Hematopoietic multipotent progenitor cell (in vitro differentiated cells): ENCODE results near the gene PEX13.

DNA sequence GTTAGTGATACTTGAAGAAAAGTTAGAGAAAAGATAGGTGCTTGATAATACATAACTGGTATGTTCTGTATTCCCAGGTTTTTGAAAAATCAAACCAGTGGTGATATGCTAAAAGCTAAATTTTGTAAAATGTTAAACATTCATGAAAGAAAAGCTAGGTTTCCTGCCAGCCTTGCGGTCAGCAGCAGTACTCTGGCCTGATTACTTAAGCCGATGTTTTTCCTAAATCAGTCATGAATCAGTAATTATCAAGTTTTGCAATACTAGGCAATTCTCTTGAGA, 31.0 kb upstream of the EFEMP1 start:
- CAGE, long polyA plus RNA: no peak

DNA sequence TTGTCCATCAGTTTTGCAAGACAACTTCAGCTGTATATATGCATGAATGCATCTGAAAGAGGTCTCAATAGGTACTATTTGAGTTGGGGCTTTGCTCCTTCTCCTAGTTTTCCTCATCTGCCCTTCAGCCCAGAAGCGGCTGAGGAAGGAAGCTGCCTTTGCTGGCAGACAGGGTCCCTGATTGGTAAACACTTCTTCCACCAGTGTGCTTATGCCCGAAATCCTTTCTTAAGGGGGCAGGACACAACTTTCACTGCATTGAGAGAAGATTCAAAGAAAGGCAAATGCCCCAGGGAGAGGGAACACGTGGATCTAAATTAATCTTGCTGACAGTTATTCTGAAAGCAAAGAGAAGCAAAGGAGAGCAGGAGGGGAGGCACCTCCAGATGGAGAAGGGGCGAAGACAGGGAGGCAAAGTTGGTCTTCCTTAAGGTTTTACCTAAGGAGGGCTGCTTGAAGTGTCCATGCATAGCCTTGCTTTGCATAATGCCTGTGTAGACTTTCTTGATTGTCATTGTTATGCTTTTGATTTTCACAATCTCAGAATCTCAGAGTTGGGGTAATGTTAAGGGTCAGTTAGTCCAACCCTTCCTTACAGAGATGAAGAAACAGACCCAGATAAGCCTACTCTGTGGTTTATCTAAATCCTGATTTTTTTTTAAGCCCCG, 92.2 kb upstream of the EFEMP1 start:
- CAGE, long polyA plus RNA: no peak

GRCh38 chr2:56236146-56236514, 52.3 kb downstream of the CCDC85A start:
- CAGE, long polyA plus RNA: no peak

DNA sequence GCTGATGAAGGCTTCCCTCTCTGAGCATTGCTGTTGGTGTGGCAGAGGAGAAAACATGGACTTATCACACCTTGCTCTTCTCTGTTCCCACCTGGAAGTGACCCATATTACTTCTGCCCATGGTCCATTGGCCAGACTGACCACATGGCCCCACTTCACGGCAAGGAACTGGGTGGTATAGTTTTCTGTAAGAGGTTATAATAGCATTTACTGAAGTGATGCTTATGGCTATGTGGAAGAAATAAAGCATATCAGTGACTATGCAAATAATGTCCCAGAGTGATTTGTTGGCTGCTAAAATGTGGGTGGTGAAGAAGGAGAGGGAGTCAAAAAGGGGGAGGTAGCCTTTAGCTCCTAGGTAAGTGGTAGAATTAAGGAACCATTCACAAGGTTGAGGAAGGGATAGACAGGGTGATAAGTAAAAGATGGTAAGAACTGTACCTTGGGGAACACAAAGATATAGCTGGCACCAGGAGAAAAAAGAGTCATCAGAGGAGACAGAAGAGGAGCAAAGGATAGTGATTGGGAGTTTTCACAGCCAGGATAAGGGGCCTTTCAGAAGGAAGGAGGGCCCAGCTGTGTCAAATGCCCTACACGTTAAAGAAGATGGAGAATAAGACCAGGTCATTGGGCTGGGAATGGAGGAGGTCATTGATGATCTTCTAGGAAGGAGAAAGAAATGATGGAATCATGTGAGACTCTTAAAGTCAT, 71.4 kb downstream of the CCDC85A start:
- CAGE, long polyA plus RNA: no peak

DNA sequence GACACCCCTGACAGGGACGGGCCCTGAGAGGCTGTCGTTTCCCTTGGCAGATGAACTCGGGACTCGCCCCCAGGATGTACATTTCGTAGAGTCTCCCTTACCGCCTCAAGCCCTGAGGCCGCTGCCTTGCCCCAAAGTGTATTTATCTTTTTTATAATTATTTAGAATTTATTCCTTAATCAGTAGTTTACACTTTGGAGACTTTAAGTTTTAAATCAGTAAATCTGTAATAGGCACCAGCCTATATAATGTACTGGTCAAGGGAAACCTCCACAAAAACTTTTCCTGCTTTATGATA, 738 bp downstream of the VRK2 start:
- CAGE, long polyA plus RNA: no peak

DNA sequence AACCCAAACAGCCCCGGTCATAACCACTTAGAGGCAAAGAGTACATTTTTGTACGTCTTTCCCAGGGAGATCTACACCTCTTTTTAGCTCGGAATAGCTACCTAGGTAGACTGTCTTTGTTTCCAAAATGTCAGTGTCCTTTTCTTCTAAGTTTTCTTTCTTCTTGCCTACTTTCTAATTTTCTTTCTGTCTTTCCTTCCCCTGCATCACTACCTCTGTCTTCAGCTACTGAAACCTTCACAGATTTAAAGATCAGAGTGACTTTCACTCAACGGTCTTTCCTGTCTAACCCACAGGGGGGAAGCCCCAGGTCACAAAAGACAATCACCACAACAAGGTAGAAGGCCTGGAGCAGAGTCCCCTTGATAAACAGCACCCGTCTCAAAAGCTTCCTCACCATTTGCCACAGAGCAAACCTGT, 665.5 kb downstream of the BCL11A start:
- CAGE, long polyA plus RNA: no peak

GRCh38 chr2:60054735-60055083, 498.7 kb downstream of the BCL11A start:
- CAGE, long polyA plus RNA: no peak

- CAGE, long polyA plus RNA: no peak
These were observed 469.5 kb downstream of the BCL11A start for GRCh38 chr2:60083870-60084438.

- CAGE, long polyA plus RNA: no peak
These were observed 237.1 kb downstream of the BCL11A start for GRCh38 chr2:60316275-60316757.

- CAGE, long polyA plus RNA: no peak
These were observed 201.7 kb downstream of the BCL11A start for GRCh38 chr2:60351621-60352322.

DNA sequence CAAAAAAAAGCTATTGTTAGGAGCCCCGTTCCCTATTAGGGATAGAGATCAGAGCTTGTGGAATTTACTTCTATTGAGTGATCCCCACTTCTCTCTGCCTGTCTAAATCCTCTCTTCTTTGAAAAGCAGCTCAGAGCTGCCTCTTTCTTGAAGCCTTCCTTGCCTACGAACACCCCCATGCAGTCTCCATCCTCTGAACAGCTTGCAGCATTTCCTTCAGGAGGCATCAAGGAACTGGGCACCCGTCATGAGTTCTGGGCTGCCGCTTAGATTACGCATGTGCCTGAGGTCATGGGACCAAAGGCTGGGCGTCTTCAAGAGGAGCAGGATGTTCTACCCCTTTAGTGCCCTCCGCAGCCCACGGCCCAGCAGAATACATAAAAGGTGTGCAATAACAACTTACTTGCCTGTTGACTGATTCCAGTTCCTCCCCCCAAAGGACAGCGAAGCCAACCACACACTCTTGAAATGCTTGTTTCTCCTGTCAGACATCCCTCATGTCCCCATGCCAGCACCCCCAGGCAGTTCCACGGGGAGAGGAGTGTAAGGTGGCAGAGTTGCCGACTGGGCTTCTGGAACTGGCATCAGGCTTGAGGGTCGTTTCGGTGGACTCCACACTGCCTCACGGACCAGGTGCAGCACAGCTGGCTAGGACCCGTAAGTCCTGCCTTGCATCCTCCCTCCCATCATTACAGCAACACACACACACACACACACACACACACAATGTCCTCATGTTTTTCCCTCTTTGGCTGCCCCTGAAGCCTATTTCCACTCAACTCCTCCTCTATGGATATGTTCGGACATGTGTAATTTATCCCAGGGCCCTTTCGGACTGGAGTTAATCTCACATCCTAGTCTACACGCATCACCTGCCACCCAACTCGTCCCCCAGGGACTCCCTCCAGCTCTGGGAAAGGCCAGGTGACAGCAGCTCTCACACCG, 200.9 kb downstream of the BCL11A start:
- CAGE, long polyA plus RNA: no peak

DNA sequence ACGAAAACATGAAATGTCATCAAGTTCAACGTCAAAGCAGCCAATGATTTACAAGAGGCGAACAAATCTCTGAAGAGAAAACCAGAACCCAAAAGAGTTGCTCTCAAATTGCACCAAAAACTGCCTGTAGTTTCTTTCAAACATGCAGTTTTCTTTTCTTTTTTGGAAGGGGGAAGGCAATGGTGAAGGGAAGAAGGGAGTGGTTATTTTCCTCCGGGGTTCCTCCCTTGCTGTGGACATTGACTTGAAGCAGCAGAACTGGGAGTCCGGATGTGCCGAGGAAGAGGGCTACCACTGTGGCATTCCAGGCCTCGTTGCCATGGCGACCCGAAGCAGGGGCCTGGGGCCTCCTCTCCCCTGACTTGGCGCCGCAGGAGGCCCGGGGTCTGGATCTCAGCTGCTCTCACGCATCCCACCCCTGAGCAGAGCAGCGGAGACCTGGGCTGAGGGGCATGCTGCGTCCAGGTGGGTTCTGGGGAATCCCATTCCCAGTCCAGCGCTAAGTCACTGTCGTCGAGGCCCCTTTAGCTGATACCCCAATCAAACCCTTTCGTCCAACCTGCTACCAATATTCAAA, 100.3 kb downstream of the BCL11A start:
- CAGE, long polyA plus RNA: no peak

- CAGE, long polyA plus RNA: no peak
These were observed 20.5 kb downstream of the BCL11A start for GRCh38 chr2:60533070-60533289.

DNA sequence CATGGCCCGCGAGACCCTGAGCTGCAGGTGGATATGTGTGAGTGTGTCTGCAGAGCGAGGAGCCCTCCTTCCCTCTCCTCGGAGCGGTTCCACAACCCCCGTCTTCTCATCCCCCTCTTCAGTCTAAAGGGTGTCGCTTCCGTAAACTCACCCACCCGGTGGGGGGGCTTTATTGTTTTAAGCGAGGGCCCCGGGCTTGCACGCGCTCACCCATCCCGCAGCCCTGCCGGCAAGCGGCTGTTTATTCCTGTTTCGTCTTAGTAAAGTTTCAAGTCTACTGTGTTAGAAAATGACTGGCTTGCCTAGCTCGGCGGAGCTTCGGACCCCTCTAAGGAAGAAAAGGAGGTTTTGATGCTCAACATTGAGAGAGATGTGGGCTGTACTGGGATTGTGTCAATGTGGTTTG, 2.0 kb upstream of the BCL11A start:
- CAGE, long polyA plus RNA: no peak

DNA sequence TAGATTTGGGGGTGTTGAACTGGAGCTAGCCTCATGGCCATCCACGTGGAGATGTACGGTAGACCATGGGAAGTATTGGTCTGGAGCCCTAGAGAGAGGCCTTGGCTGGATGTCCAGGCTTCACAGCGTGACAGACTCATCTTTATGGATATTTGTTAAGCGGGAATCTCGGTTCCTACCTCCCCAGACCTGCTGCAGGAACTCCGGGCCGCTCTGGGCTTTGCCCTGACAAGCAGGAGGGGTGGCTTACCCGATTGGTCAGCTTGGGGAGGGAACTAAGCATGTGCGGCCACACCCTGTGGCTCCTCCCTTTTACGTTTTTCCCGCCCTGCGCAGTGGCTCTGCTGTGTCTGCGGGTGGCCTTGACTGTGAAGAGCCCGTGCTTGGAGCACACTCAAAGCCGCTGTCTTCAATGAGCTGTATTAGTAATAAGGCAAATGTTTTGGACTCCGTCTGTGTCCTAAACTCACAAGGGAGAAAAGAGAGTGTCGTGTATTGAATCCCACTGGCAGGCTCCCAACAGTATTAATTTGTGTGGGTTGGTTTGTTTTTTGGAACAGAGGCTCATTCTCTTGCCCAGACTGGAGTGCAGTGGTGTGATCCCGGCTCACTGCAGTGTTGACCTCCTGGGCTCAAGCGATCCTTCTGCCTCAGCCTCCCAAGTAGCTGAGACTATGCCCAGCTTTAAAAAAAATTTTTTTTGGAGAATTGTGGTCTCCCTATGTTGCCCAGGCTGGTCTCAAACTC, 52.4 kb downstream of the PAPOLG start:
- CAGE, long polyA plus RNA: no peak

DNA sequence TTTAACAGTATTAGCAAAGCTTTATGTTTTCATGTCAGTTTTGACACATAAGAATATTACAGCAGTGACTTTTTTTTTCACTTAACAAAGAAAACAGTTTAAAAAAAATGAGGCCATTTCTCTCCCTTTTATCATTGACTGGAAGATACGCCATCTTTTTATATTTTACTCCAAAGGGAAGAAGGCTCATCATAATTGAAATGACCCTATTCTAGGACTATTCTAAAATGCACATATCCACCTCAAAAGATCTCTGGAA, 11.6 kb upstream of the PEX13 start:
- CAGE, long polyA plus RNA: no peak

DNA sequence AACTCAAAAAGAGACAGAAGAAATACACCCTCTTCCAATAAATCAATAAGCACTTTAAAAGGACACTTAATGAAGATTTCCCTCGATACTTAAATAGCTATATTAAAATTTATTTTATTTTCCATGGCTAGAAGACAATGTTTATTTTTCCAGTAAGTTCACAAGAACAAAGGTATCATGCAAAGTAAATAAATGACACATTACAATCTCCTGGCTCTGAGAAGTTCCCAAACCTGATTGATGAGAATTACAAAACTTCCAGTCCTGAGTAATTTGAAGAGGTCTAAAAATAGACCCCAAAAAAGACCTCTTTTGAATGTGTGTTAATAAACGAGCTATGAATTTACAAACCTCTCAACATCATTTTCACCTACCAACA, 1.6 kb upstream of the PEX13 start:
- CAGE, long polyA plus RNA: no peak

GRCh38 chr2:61016756-61017782, at the start of gene PEX13:
TSS of gene PEX13 (plus strand) at chr2:61017720.
- CAGE, long polyA plus RNA: no peak

DNA sequence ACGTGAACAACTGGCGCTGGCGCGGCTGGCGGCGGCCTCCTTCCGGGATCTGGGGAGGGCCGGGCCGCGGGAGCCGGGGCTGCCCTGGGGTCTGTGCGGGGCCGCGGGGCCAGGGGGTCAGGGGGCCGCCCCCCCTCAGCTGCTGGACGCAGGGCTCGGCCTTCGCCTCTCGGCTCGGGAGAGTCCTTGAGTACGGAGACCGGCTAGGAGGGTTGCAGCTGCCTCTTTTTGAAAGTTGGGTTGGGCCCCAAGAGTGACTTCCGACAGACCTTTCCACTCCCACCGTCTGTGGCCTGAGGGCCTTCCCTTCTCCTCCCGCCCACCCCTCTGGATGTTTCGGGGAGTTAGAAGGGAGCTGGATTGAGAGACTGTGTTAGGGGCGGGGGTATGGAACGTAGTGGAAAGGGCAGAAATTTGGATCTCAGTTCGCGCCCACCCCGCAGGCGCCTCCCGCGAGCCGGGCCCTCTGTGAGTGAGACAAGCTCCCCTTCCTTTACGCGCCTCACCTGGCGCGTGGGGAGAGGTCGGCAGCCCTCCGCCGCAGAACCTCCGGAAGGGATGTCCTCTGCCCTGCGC, 15.7 kb downstream of the C2orf74 start:
- CAGE, long polyA plus RNA: no peak

DNA sequence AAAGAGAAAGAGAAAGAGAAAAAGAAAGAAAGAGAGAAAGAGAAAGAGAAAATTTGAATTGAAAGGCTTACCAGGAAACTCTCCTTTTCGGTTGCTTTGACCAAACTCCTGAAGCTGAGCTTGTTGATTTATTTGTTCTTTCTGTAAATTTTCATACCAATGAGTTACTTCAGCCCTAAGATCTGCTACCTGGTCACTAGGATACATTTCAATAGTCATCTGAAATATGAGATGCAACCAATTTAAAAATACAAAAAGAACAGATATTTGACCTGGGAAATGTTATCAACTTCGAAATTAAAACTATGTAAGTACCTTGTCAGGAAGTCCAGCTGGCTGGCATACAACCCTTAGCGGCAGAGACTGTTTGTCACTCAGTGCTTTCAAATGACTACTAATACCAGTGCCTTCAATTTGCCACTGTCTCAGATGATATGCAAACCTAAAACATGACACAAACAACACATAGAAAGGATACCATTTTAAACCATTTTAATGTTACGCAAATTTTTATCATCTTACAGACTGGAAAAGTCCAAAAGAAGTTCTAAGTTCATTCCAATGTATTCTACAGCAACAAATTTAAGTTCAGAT, 149.6 kb downstream of the C2orf74 start:
- CAGE, long polyA plus RNA: no peak